ENCODE measurements around a stretch of chr7.

- PRO-cap = no peak
These were observed 108.3 kb upstream of the FAM20C start for GRCh38 chr7:84034-84574.

- PRO-cap = no peak
These were observed 62.5 kb upstream of the FAM20C start for GRCh38 chr7:129720-130456.

GRCh38 chr7:142135-142632, 50.2 kb upstream of the FAM20C start:
- PRO-cap = no peak

DNA sequence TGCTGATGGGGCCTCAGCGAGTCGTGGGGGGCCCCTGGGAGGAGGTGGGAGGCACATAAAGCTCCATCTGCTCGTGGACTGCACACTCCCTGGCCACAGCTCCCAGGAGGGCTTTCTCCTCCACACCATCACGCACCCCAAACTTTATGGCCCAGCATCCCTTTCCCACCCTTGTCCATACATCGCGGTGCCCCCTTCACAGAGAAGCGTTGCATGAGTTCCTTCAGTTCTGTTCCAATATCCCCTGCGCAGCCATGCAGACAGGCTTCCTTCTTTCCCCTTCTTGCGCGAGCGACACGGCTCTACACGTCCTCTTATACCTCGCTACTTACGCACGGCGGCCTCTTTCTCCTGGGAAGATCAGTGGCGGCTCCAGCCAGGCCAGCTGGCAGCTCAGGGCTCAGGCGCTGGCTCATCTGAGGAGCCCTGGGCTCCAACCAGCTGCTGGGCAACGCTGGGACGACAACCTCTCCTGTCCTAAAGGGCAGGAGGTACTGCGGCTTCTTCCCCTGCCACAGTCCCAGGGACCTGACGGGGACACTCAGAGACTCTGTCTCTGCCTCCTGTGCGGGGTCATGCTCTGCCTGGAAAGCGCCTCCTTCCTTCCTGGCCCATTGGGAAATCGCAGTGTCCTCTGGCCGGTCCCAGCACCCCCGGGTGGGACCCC, 5.2 kb upstream of the FAM20C start:
- PRO-cap = no peak

GRCh38 chr7:193412-193860, 1.1 kb downstream of the FAM20C start:
- PRO-cap = no peak

DNA sequence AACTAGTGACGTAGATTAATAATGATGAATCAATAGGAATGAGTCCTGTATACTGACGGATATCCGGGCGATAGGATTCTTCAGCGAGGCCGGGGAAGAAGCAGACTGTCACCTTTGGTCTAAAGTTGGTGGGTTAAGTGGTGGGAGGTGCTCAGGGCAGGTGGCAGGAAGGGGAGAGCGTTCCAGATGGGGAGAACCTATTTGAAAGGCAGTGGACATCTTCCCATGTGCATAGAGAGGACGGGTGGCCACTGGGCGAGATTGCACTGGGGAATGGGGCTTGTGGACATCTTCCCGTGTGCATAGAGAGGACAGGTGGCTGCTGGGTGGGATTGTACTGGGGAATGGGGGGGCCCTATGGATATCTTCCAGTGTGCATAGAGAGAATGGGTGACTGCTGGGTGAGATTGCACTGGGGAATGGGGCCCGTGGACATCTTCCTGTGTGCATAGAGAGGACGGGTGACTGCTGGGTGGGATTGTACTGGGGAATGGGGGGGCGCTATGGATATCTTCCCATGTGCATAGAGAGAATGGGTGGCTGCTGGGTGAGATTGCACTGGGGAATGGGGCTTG, 9.7 kb downstream of the FAM20C start:
- PRO-cap = no peak

- PRO-cap = no peak
These were observed 33.4 kb upstream of the FOXL3 start for GRCh38 chr7:256238-257294.

DNA sequence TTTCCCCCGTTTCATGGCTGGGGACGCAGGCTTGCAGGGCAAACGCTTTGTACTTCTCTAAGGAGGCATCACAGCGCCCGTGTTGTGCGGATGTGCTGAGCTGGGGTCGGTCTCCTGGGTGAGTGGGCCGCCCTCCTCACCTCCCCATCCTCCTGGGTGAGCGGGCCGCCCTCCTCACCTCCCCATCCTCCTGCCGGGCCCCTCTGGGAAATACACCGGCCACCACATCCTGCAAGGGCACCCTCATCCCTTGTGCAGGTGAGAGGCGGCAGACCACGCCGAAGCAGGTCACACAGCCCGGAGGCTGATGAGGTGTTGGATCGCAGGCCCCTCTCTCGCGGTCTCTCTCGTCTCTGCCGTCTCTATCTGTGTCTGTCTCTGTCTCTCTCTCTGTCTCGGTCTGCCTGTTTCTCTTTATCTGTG, 30.9 kb upstream of the FOXL3 start:
- PRO-cap = unidirectional peak, plus-strand start at position 250 of the sequence

DNA sequence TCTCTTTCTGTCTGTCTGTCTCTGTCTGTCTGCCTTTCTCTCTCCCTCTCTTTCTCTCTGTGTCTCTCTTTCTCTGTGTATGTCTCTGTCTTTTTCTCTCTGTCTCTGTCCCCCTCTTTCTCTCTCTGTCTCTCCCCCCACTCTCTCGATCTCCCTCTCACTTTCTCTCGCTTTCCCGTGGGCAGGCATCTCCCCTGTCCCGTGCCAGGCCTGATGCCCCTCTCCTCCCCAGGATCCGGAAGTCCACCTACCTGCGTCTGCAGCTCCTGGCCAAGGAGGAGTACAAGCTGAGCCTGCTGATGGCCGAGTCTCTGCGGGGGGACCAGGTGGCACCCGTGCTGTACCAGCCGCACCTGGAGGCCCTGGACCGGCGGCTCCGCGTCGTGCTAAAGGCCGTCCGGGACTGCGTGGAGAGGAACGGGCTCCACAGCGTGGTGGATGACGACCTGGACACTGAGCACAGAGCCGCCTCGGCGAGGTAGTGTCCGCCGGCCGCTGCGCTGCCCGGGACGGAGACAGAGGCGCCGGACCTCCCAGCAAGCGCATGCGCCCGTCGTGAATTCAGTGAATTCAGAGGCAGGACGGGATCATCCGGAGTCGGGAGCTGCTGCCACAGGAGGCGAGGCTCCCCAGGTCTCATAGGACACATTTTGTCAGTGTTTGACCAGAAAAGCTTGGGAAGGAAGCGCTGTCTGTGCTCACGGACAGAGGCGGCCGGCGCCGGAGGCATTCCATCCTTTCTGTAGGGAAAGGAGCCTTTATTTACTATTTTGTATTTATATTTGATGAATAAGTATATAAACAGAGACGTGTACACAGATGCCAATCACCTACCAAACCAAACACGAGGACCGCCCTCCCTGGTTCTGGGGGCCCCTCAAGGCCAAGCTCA, 30.2 kb upstream of the FOXL3 start:
- PRO-cap = no peak

- PRO-cap = no peak
These were observed 7.3 kb downstream of the FOXL3 start for GRCh38 chr7:297246-297691.

DNA sequence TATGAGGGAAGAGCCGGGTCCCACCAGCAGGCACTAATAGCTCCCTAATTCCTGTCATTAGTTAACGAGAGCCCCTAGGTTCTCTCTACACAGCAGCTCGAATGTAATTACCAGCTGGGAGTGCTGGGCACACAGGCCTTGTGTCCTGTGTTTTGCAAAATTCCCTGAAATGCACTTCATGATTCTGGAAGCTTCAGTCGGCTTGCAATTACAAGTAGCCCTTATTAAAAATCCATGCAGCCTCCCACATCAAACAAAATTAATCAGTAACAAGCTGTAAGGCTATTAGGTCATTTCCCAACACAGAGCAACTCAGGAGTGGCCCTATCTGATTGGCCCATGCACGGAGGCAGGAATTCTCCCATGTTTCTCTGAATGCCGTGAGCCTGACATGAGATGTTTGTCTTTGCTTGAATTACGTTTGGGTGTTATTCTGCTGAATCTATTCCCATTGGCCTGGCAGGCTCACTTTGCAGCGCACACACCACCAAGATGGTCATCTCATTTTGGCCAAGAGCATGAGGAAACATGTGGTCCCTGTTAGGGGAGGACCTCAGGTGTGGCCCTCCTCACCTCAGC, 36.8 kb downstream of the FOXL3 start:
- PRO-cap = no peak

GRCh38 chr7:435107-435579, 84.5 kb downstream of the PDGFA start:
- PRO-cap = no peak

- PRO-cap = no peak
These were observed 16.0 kb downstream of the PDGFA start for GRCh38 chr7:503549-504179.

DNA sequence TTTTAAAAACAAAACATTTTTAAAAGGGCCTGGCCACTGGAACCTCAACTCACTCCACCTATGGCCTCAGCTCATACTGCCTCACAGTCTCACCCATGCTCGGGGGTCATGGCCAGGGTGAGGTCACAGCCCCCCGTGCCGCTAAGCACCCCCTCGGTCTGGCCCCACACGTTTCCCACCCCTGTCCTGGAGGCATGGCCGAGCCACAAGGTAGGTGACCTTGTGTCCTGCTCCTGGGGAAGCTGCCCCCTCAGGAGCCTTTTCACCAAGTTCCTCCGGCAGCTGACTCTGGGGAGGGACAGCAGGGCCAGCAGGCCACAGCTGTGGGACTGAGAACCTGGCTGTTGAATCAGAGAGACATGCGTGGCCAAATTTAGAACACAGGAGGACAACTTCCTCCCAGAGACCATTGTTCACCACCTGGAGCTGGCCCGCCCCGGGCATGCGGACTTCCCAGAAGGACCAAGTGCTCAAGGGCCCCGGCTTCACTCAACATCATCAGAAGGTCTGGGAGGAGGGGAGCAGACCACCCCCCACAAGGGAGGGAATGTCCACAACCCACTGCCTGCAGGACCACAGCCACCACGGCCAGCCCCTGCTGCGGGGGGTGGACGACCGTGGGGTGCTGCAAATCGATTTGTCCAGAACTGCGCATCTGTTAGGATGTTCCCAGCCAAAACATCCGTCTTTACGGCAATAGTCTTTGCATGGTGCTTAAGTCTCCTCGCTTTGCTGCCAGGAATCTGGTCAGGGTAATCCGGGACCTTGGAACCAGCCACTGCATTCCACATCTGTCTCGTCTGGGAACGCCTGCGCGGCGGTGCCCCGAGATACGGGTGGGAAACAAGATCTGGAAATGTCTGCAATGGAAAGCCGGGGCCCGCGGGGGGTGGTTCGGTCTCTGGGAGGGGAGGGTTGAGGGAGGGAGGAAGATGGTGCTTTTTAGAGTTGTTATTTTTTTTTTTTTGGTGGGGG, 48.7 kb upstream of the PDGFA start:
- PRO-cap = no peak

- PRO-cap = no peak
These were observed 72.2 kb upstream of the DNAAF5 start for GRCh38 chr7:654012-655071.

- PRO-cap = no peak
These were observed 41.5 kb upstream of the PRKAR1B start for GRCh38 chr7:768326-769296.

GRCh38 chr7:774850-775525, 47.9 kb upstream of the PRKAR1B start:
- PRO-cap = no peak

DNA sequence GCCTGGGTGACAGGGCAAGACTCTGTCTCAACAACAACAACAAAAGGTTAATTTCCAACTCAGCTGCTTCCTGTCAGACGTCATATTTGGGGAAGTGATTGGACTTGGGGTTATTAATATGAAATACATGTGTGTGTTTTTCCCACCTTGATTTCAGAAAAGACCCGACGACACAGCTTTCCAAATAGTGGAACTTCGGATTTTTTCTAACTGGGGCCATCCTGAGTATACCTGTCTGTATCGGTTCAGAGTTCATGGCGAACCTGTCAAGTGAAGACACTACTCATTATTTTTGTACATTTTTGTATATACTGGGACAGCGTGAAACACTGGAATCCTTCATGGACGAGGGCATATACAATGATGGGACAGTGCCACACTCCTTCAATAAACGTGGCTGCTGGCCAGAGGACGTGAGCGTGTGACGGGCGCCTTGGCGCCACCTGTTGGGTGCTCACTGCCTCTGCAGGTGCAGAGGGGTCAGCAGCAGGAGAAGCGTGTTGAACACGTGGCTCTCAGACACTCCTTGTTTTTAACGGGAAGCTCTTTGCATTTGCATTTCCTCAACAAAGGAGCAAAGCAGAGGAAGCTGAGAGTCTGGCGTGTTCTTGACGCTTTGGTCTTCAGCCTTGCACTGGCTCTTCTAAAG, 3.2 kb upstream of the GET4 start:
- PRO-cap = no peak

DNA sequence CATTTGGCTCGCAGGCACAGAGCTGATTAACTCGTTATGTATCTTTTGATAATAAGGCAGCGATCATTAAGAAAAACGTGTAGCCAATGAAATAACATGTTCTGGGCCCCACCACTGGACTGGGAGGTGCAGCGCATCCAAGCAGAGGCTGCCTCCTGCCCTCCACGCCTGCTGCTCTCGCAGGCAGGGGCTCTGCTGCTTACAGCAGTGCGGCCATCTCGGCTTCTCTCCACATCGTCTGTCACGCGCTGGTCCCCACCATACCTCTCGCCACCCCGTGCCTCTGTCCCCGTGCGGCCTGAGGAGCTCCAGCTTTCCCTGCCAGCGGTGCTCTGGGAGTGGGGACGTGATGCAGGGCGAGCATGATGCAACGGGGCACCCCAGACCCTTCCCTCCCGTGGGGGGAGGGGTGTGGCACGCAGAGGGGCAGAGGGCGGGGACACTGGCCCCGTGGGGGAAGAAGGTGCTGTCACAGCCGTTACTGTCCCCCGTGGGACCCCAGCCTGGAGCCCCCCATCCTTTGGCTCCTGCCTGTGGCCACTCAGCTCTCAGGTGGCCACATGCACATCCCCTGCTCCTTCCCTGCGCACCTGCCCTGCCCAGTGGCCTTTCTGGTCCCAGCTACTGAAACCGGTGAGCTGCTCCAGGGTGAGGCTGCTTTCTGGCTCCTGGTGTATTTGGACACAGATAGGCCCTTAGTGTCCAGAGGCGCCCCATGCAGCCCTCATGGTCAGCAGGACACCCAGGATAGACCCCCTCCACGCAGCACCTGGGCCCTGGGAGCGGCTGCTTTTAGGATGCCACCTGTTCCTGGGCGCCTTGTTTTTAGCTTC, 9.0 kb downstream of the GET4 start:
- PRO-cap = no peak

DNA sequence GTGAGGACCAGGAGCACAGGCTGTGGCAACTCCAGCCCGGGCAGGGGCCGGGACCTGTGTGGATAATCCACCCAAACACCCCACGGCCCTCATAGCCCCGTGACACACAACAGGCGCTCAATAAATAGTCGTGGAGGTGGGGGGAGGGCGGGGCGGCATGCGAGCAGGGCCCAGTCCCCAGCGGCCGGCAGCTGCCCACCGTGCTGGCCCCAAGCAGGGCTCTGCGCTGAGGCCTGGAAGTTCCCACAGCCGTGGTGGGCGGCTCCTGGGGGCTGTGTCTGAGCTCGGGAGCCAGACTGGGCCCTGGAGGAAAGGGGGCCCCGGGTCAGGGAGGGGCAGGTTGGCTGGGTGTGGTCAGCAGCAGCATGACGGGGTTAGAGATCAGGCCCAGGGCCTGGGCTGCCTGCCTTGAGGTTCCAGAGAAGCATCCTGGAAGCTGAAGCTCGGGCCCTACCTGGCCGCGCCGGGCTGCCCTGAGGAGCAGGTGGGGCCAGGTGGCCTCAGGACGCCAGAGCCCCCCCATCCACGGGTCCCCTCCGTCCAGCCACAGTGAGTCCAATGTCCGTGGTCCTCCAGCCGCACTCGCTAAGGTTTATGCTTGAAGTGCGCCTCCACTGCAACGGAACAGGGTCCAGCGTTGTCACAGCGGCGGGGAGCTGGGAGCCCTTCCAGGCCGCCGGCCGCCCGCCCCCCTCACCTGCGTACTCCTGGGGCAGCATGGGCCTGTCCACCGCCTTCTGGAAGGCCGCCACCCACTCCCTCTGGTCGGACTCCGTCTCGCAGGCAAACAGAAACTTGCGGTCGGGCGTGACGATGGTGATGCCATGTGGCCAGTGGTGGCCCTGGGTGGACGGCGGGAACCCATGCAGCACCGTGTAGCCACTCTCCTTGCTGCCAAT, 22.2 kb downstream of the GET4 start:
- PRO-cap = no peak

Measured in ureter (tissue), 1 donor.